Keratinocyte (primary cell): ENCODE measurements around a stretch of chr4.

DNA sequence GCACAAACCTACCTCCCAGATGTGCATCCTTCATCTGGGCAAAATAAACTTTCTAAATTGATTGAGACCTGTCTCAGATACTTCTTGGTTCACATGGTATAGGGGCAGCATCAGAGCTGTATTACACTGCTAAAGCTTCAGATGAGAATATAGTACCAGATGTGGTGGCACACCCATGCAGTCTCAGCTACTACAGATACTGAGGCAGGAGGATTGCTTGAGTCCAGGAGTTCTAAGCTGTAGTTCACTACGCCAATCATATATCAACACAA, 22.1 kb downstream of the ELF2 start:
CAGE:
- cytosol, long polyA minus RNA = no peak
- cytosol, long polyA plus RNA = no peak
- long polyA plus RNA = no peak
- nucleus, long polyA minus RNA = no peak
- nucleus, long polyA plus RNA = no peak

GRCh38 chr4:139164639-139165515, 12.1 kb downstream of the ELF2 start:
CAGE:
- cytosol, long polyA minus RNA = no peak
- cytosol, long polyA plus RNA = no peak
- long polyA plus RNA = no peak
- nucleus, long polyA minus RNA = no peak
- nucleus, long polyA plus RNA = no peak

DNA sequence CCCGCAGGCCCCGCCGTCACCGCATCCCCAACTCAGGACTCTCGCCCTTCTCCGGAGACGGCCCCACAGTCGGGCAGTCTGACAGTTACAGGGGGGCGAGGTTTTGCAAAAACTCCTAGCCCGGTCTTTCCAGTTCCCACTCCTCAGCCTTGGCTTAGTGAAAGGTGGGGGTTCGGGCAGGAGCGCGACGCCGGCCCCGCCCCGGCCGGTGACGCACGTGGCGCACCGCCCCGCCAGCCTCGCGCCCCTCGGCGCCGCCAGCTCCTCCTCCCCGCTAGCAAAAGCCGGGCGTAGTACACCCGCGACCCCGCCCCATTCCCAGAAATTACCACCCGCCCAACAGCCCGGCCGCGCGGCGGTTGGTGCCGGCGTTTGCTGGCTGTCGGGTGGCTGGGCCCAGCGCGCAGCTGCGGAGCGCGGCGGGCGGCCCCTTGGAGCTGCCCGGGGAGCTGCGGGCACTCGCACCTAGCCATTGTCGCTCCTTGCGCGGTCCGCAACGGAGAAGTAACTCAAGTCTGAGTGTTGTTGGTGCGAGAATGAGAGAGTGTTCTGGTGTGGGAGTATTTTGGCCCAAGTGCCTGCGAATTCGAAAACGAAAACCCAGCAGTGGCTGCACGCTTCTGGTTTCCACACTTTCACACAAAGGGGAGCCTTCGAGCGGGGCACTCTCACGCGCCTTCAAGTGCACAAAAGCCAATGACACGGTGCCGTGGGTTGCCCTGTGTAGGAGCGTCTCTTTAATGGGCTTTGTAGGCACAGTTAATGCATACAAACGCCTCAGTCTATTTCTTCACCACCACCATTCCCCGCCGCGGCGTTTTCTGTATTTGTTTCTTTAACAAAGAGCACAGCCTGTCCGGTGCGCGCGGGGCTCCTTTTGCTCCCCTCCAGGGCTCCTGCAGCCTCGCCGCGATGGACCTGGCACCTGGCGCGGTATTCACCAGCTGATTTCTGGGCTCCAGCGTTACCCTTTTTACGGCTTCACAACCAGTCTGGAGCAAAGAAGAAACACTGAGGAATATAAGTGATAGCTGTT, 1.1 kb upstream of the ELF2 start:
CAGE:
- cytosol, long polyA minus RNA = no peak
- cytosol, long polyA plus RNA = no peak
- long polyA plus RNA = no peak
- nucleus, long polyA minus RNA = no peak
- nucleus, long polyA plus RNA = no peak

GRCh38 chr4:139207712-139208736, 31.0 kb upstream of the ELF2 start:
CAGE:
- cytosol, long polyA minus RNA = no peak
- cytosol, long polyA plus RNA = no peak
- long polyA plus RNA = no peak
- nucleus, long polyA minus RNA = no peak
- nucleus, long polyA plus RNA = no peak

CAGE:
- cytosol, long polyA minus RNA = no peak
- cytosol, long polyA plus RNA = no peak
- long polyA plus RNA = no peak
- nucleus, long polyA minus RNA = no peak
- nucleus, long polyA plus RNA = no peak
Observed at GRCh38 chr4:139286107-139286383, 6.0 kb upstream of the MGARP start.

DNA sequence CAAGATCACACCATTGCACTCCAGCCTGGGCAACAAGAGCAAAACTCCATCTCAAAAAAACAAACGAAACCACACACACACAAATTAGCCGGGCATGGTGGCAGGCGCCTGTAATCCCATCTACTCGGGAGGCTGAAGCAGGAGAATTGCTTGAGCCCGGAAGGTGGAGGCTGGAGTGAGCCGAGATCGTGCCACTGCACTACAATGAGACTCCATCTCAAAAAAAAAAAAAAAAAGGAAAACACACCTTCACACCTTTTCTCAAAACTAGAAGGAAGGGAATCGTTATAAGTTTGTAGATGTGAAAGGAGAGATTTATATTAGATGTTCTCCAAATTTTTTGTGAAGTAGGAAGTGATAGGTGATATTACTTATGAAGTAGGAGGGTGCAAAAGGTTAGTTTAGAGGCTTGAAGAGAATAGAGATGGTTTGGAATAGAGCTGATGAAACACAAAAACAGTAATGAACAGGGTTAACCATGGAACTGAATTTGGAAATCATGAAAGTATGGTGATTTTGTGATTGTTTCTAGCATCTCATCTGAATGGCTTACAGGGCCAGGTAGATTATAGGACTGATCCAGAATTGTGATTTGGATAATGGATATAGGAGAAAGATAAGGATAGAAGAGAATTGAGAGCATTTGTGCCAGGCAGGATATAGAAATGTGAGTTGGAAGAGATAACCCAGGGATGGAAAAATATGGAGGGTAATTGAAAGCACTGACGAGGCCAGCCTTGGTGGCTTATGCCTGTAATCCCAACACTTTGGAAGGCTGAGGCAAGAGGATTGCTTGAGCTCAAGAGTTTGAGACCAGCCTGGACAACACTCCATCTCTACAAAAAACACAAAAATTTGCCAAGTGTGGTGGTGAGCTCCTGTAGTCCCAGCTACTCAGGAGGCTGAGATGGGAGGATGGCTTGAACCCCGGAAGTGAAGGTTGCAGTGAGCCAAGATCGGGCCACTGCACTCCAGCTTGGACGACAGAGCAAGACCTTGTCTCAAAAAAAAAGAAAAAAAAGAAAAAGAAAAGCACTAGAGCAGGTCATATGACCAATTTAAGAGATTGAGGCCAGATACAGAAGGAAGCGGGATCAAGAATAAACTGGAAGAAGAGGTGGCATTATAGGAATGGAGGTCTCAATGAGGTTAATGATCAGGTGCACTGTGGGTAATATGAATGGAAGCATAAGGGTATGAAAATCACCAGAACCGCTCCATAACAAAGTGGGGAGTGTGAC, 53.5 kb upstream of the RAB33B start:
CAGE:
- cytosol, long polyA minus RNA = no peak
- cytosol, long polyA plus RNA = no peak
- long polyA plus RNA = no peak
- nucleus, long polyA minus RNA = no peak
- nucleus, long polyA plus RNA = no peak

CAGE:
- cytosol, long polyA minus RNA = no peak
- cytosol, long polyA plus RNA = no peak
- long polyA plus RNA = no peak
- nucleus, long polyA minus RNA = no peak
- nucleus, long polyA plus RNA = no peak
Observed at GRCh38 chr4:139454626-139455117, 751 bp downstream of the RAB33B start.

DNA sequence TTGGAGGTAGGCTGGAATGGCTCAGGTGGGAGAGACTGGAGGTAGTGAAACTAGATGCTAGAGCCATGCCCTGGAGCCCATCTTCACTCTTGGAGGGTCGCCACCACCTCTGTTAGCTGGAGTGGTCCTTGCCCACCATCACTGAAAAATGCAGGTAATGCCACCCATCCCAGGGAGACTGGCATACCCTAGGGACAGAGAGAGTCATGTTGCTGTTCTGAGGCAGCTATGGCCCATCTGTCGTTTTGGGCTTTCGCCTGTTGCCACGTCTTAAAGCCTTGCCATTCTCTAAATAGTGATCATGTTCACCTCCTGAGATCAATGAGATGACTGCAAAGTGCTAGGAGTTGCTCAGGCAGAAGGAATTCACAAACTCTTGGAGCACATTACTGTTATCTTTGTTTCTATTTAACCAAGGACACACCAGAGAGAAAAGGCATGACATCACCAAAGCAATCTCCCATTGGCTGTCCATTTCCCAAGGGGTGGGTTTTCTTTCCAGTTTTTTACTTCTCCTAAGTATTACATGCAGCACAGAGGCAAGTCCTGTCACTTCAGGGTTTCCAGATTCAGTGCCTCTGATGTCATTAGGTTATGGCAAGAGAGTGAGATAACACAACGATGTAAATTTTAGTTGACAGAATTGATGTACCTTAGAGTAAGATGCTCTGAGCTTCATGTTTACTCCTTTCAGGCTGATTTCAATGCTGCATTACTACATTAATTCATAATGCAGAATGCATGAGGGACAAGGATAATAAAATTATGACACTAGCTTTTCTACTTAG, 37.1 kb upstream of the SETD7 start:
CAGE:
- cytosol, long polyA minus RNA = no peak
- cytosol, long polyA plus RNA = no peak
- long polyA plus RNA = no peak
- nucleus, long polyA minus RNA = no peak
- nucleus, long polyA plus RNA = no peak

CAGE:
- cytosol, long polyA minus RNA = no peak
- cytosol, long polyA plus RNA = no peak
- long polyA plus RNA = no peak
- nucleus, long polyA minus RNA = no peak
- nucleus, long polyA plus RNA = no peak
Observed at GRCh38 chr4:139734032-139734661, 68.5 kb downstream of the MGST2 start.

DNA sequence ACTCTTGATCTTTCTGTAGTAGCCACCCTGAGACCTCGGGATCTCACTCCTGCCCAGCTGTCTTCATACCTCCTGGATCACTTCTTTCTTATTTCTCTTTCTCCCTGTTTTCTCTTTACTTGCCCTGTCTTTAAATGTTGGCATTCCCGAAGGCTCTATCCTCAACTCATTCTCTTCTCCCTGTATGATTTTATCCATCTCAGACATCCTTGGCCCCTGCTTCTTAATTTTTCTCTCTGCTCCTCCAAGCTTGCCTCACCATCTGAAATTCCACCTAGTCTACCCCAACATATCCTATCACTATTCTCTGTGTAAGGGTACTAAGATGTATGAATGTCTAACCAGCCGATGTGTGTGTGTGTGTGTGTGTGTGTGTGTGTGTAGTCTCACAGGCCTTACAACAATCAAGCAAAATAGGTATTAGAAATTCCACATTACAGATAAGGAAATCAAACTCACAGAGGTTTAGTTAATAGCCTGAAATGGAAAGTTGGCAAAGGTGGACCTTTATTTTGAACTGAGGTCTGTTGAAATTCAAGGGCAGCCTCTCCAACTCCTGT, 195.6 kb downstream of the MGST2 start:
CAGE:
- cytosol, long polyA minus RNA = no peak
- cytosol, long polyA plus RNA = no peak
- long polyA plus RNA = no peak
- nucleus, long polyA minus RNA = no peak
- nucleus, long polyA plus RNA = no peak

DNA sequence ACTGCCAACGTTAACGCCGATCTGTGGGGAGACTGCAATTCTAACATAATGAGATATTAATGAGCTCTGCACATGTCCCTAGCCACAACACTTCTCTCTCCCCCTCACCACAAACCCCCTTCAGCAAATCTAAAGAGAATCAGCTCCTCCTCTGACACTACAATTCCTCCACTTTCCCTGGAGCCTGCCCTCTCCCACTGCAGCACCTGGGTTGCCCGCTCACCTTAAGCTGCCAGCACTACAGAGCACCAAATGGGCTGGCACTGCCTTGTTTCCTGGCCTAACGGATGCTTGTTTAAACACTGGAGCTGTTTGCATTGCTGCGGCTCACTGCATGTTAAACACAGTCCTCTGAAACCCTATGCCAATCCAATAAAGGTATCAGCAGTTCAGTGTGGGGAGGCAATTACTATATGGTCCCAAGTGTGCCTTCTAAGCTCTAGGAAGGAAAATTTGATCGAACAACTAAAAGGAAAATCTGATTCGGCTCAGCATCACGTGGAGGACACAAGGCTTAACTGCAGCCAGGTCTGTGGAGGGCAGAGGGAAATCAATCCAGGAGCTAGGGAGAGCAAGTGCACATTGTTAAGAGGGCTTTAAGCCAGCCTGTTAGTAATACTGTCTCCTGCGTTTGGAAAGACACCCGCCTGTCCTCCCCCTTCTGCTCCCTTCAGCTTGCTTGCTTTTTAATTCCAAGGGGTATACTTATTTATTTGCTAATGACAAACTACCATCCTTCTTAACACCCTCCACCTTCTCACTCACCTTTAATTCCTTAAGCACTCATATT, 232.3 kb downstream of the MAML3 start:
CAGE:
- cytosol, long polyA minus RNA = no peak
- cytosol, long polyA plus RNA = no peak
- long polyA plus RNA = no peak
- nucleus, long polyA minus RNA = no peak
- nucleus, long polyA plus RNA = no peak

DNA sequence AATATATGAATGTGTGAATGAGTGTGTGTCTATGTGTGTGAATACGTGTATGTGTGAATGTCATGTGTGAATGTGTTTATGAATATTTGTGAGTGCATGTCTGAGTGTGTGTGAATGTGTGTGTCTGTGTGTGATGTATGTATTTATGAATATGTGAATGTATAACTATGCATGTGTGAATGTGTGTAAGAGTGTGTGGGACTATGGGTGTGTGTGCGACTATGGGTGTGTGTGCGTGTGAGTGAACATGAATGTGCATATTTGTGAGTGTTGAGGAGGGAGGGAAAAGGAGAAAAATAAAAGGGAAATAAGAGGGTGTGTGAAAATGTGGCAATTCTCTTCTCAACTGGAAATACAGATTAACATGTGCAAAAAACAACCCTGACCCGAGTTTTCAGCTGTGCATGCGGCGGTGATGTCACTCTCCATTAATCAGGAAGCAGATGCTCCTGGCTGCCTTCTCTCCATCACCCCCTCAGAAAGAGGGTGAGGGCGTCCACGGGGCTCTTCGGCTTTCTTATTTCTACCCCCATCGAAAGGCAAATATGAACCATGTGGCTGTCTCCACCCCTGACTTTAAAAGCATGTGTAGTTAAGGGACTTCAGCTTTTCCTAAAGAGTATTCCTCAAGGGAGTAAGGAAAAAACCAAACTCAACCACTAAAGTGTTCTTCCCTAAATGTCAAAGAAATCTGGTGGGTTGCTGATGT, 219.8 kb downstream of the MAML3 start:
CAGE:
- cytosol, long polyA minus RNA = no peak
- cytosol, long polyA plus RNA = no peak
- long polyA plus RNA = no peak
- nucleus, long polyA minus RNA = no peak
- nucleus, long polyA plus RNA = no peak

DNA sequence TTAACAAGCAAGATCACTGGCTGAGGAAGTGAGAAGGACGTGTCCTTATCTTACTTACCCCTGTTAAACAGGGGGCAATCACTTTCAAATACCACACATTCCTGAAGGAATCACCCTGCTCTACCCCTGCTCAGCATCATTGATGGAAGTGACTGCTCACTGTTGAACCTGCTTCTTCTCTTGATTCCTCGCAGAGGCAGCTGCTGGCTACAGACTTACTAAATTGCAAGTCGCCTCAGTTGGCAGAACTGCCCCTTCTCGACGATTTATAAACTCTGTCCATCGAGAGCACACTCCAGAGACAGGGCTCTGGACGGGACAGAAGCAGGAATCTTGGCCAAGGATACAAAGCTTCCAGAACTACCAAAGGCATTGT, 165.2 kb downstream of the MAML3 start:
CAGE:
- cytosol, long polyA minus RNA = no peak
- cytosol, long polyA plus RNA = no peak
- long polyA plus RNA = no peak
- nucleus, long polyA minus RNA = no peak
- nucleus, long polyA plus RNA = no peak

DNA sequence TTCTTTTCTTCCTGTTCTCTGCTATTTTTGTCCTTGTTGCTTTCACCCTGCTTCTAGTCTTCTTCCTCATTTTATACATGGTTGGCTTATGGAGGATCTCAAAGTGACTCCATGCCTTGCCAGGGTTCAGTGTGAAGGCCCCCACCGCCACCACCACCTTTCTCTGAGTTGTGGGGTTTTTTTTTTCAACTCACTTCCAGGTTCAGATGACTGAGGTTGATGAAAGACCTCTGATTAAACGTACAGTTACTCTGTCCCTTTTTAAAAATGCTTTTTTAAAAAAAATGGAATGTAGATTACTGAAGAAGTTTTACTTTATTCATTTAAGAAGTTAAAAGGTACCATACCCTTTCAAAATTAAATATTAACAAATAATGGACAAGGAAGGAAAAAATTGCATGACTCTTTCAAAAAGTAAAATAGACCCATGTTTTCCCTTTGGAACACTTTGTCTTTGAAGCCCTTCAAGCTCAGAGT, 96.2 kb downstream of the MAML3 start:
CAGE:
- cytosol, long polyA minus RNA = no peak
- cytosol, long polyA plus RNA = no peak
- long polyA plus RNA = no peak
- nucleus, long polyA minus RNA = no peak
- nucleus, long polyA plus RNA = no peak

DNA sequence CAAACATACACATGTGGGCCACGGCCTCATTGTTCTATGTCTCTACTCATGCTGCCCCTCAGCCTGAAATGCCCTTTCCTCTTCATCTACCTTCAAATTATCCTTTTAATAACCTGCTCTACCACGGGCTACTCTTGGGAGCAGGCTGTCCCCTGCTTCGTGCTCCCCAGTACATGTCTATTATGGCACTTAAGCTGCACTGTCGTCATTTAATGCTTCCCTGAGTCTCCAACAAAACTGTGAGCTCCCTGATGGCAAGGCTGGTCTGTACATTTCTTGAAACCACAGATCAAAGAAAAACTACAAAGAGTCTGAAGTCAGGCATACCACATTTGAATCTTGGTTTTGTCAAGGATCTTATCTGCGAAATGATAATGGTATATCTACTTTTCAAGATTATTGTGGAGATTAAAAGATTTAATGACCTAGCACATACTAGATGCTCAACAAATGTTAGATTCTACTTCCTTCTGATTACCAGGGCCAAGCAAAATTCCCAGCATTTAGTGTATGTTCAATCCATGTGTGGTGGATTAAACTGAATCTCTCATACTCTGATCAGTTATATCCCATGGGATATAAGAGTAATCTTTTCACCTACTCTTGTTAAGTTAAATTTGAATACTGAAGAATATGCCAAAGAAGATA, 45.7 kb downstream of the MAML3 start:
CAGE:
- cytosol, long polyA minus RNA = no peak
- cytosol, long polyA plus RNA = no peak
- long polyA plus RNA = no peak
- nucleus, long polyA minus RNA = no peak
- nucleus, long polyA plus RNA = no peak

DNA sequence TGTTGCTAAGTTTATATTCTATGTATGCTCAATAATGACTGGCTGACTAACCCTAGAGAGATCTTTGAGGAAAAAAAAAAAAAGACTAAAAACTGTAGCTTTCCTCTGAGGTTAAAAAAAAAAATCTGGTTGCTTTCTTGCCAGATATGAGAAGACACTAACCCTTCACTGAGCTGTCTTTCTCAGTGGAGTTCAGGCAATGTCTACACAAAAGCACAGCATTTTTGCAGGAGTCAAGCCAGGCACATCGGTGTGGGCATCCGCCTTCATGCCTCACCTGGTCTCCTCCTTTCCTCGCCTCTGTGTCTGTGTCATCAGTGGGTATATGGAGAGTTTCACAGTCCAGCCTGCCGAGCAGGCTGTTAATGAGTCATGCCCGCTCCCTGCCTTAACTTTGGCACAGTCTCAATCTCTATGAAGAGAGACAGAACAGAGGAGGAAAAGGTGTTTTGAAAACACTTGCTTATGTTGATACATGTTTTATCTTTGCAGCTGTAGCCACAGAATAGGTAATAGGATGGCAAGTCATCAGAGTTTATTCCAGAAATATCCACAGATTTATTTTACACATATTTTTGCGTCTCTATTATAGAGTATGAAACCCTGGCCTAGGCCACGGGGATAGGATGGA, 32.7 kb upstream of the MAML3 start:
CAGE:
- cytosol, long polyA minus RNA = no peak
- cytosol, long polyA plus RNA = no peak
- long polyA plus RNA = no peak
- nucleus, long polyA minus RNA = no peak
- nucleus, long polyA plus RNA = no peak

GRCh38 chr4:140242626-140243214, 88.7 kb upstream of the MAML3 start:
CAGE:
- cytosol, long polyA minus RNA = no peak
- cytosol, long polyA plus RNA = no peak
- long polyA plus RNA = no peak
- nucleus, long polyA minus RNA = no peak
- nucleus, long polyA plus RNA = no peak

DNA sequence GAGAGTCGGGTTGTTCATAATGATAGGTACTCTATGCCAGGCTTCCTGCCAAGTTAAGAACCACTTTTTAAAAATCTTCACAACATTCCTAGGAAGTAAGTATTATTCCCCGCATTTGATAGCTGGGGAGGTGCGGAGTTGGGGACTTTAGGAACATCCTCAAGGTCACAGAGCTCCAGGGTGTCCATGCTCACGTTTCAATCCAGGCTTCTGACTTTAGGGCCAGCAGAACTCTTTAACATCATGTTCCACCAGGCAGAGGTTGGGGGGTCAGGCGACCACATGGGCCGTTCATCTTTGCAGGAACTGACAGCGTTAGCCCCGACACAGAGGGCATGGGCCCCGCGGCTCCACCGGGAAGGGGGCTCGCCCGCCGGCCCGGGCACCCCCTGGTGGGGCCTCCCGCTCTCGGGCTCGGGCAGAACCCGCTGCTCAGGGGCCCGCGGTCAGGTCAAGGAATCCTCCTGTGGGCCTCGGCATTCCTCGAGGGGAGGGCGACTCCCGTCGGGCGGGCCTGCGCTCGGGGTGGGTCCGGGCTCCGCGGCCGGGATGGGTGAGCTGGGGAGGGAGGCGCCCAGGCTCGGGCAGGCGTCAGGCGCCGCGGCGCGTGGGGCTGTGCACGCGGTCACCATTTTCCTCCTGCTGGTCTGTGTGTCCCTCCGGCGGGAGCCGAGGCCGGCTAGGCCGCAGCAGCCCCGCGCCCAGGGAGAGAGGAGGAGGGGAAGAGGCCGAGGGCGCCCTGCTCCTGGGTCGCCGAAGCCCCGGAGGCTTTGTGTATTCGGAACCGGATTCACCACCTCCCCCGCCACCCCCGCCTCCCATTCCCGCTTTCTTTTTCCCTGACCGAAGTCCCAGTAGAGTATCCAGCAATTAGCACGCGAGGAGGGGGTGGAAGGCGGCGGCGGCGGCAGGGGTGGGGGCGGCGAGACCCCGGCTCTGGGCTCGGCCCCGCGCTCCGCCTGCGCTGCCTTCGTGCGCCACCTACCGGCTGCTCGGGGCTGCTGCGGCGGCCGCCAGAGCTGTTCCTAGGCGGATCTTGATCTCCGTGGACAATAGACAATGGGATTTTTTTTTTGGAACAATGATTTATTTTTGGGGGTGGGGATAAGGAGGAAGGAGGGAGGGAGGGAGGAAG, 98.8 kb upstream of the MAML3 start:
CAGE:
- cytosol, long polyA minus RNA = no peak
- cytosol, long polyA plus RNA = no peak
- long polyA plus RNA = no peak
- nucleus, long polyA minus RNA = no peak
- nucleus, long polyA plus RNA = no peak

DNA sequence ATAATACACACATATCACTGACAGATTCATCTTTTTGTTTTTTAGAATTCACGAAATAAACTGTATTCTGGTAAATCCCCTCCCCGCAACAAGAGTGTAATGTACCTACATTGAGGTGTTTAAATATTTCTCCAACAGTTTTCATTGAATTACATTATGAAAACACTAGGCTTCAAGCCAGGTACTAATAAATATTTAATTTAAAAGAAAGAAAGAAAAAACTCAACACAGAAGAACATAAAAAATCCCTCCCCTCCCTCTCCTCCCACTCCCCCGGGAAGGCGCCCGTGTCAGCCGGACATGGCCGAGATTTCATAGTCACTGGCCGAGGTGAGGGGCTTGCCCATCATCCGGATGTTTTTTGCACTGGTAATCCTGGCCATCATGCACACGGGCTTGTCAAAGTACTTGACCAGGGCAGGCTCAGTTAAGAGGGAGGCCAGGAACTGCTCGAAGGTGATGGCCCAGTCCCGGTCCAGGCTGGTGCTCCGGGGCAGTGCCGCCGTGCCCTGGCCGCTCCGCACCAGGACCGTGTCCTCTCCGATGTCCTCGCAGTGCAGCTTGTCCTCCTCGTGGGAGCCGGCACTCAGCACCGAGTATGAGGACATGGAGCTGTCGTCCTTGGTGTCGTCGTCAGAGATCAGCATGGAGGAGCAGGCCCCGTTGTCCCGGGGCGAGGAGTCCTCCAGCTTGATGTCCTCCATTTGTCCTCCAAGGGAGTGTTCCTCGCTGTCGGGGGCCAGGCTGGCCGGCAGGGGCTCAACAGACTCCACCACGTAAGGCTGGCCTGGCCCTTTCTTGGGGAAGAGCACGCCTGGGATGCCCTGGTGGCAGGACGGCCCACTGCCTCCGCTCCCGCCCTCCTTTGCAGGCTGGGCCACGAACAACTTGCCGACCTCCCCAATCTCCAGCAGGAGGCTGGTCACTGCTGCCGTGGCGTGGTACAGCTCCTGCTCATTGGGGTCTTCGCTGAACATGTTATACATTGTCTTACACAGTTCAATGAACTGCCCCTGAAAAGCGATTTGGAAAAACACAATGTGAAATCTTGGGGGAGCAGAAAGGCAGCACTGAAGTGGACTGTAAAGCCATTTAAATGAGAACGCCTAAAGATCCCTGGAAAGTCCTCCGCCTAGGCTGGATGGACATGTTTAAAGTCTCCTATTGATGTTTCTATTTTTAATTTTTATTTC, 53.5 kb upstream of the UCP1 start:
CAGE:
- cytosol, long polyA minus RNA = no peak
- cytosol, long polyA plus RNA = no peak
- long polyA plus RNA = no peak
- nucleus, long polyA minus RNA = start-site peak on the minus strand centred at position 229 of the sequence, 87 bp wide, 48 reads
- nucleus, long polyA plus RNA = start-site peak on the minus strand centred at position 255 of the sequence, 17 bp wide, 225 and 358 reads in 2 replicates

GRCh38 chr4:140641600-140642461, 73.1 kb upstream of the UCP1 start:
CAGE:
- cytosol, long polyA minus RNA = no peak
- cytosol, long polyA plus RNA = no peak
- long polyA plus RNA = no peak
- nucleus, long polyA minus RNA = no peak
- nucleus, long polyA plus RNA = no peak